Hair follicular keratinocyte (primary cell): ENCODE measurements around a stretch of chr6.

- RAMPAGE, long total RNA, result no peak
Measured at GRCh38 chr6:4446954-4447432, 311.6 kb upstream of the ECI2 start.

- RAMPAGE, long total RNA, result no peak
Measured at GRCh38 chr6:4792976-4793569, 16.9 kb downstream of the CDYL start.

DNA sequence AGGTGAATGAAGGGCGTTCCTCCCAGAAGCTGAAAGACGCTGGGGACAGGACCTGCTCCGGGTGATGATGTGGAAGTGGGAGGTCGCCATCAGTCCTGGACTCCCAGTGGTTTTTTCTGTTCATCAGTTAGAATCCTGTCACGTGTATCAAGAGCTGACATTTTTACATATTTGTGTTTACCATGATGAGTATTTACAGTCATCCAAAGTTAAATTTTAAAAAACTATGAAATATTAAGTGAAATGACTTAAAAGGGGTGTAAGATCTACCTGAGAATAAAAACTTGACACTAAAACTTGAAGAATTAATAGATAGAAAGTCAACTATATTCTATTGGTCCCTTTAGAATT is 7.8 kb upstream of the PPP1R3G start:
- RAMPAGE, long total RNA, result no peak

- RAMPAGE, long total RNA, result no peak
Measured at GRCh38 chr6:5087137-5087924, 2.2 kb downstream of the PPP1R3G start.

GRCh38 chr6:5181512-5182266 is 79.1 kb downstream of the LYRM4 start:
- RAMPAGE, long total RNA, result no peak

DNA sequence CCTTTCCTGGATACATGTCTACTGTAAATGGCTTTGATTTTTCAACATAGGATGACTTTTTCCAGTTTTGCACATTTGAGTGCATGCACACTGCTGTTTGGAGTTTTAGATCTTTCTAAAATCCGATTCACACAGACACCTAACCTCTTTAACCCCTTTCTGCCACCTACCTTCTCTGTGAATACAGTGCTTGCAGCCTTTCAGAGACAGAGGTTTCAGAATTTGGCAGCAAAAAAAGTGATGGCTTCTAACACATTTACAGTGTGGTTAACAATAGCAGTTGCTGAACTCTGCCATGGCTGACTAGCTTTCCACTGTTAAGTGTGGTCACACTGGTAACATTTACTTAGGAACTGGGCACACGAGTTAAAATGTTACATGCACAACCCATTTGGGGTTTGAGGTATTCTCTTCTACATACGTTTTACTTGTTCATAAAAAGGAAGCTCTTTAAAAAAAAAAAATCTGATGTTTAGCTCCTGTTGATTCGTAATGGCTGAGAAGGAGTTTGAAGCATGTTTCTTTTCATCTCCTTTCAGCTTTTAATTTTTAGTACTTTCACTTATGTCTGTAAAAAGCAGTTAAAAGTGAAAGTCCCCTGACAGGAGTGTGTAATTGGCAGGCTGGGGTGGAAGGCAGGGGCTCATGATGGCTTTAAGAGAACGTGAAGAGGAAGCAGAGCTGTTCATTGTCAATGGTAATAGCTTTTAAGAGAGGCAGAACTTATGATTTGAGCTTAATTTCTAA is 245.8 kb downstream of the FARS2 start:
- RAMPAGE, long total RNA, result no peak

DNA sequence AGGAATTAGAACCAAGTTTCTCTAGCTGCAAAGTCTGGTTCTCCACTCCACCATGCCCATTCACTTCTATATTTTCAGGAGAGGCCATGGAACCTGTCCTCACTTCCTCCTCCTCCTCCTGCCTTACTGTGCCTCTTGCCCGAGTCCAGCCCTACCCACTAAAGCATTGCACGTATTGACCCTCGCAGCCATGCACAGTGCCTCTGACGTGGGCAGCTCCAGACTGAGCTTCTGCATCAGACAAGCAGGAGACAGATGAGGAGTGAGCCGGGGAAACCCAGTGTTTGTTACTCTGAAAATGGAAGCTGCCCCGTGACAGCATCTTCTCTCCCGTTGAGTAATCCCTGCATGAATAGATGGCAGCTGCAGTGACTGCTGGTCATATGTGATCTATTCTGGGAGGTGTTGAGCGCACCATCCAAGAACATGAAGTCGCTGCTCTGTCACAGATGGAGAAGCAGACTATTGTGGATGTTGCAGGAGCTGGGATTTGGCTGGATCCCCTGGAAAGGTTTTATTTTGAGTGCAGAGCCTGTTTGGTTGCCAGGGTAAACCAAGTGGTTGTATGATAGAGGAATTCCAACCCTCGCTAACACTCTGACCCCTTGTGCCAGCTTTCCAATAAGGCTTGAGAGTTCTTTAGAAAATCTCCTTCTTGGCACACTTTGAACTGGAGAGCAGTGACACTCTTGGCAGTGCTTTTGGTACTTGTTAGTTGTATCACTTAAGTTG is 242.3 kb downstream of the NRN1 start:
- RAMPAGE, long total RNA, result no peak

DNA sequence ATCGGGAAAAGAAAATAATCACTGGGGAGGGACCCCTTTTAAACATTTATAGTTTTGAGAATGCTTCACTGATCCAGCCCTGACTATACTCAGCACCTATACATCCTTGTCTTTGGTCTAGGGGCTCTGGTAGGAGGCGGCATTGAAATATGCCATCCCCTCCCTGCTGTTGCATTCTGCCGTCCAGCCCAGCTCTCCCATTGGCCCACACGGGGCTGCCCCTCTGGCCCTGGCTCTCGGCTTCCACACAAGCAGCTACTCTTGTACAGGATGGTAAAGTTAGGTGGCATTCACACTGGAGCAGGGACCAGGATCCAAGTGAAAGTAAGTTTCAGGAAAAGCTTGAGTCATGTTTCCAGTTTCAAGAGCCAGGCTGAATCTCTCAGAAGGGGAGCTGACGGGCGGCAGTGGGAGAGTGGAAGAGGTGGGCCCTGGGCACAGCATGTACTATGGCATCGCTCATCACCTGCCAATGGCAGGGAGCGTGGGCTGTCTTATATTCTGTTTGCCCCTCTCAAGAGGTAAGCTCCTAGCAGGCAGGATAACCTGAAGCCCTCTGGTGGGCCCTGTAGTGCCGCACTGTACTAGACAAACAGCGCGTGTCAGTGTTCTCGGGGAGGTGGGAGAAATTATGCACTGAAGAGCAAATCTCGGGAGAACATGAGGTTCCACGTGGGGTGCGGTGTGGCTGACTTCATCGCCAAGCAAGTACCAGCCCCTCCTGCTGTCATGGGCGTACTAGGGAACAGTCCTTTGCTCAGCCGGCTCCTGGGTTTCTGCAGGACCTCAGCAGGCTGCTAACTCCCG is 241.5 kb downstream of the NRN1 start:
- RAMPAGE, long total RNA, result no peak

DNA sequence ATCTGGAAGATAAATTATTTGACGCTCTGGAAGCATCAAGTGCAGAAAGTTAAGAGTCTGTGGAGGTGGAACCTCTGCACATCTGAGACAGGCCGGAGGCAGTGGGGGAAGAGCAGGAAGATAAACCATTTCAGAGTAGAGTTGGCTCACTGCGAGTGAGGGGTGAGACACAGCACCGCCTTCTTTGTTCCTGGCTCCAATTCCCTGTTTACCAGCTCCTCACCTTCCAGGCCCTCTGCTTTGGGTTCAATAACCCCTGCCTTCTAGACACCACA is 141.4 kb upstream of the NRN1 start:
- RAMPAGE, long total RNA, result no peak

DNA sequence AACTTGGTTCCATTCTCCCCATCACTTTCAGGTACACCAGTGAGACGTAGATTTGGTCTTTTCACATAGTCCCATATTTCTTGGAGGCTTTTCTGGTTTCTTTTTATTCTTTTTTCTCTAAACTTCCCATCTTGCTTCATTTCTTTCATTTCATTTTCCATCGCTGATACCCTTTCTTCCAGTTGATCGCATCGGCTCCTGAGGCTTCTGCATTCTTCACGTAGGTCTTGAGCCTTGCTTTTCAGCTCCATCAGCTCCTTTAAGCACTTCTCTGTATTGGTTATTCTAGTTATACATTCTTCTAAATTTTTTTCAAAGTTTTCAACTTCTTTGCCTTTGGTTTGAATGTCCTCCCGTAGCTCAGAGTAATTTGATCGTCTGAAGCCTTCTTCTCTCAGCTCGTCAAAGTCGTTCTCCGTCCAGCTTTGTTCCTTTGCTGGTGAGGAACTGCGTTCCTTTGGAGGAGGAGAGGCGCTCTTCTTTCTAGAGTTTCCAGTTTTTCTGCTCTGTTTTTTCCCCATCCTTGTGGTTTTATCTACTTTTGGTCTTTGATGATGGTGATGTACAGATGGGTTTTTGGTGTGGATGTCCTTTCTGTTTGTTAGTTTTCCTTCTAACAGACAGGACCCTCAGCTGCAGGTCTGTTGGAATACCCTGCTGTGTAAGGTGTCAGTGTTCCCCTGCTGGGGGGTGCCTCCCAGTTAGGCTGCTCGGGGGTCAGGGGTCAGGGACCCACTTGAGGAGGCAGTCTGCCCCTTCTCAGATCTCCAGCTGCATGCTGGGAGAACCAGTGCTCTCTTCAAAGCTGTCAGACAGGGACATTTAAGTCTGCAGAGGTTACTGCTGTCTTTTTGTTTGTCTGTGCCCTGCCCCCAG is 130.4 kb downstream of the F13A1 start:
- RAMPAGE, long total RNA, result no peak

GRCh38 chr6:6390589-6391241 is 70.3 kb upstream of the F13A1 start:
- RAMPAGE, long total RNA, result no peak

GRCh38 chr6:6395896-6396191 is 75.4 kb upstream of the F13A1 start:
- RAMPAGE, long total RNA, result no peak

GRCh38 chr6:6699902-6701113 is 111.8 kb downstream of the LY86 start:
- RAMPAGE, long total RNA, result no peak

- RAMPAGE, long total RNA, result no peak
Measured at GRCh38 chr6:6736619-6737624, 148.4 kb downstream of the LY86 start.

DNA sequence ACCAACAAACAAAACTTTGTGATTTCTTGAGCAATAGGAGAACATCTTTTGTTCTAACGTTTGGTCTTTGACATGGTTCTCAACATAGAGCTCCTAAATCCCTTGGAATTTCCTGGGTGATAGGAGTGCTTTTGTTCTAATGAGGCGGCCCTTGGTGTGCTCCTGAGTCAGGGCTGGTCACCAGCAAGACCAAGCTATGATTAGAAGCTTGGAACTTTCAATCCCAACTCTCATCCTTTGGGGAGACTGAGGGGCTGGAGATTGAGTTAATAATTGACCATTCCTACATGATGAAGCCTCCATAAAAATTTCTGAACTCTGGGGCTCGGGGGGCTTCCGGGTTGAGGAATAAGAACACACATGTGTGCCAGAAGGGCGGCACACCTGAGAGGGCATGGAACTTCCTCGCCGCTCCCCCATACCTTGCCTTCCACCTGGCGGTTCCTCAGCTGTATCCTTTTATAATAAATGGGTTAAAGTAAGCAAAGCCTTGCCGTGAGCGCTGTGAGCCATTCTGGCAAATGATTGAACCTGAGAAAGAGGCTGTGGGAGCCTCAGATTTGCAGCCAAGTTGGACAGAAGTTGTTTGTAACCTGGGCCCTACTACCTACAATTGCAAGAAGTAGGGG is 164.7 kb downstream of the LY86 start:
- RAMPAGE, long total RNA, result no peak

GRCh38 chr6:6758775-6759799 is 170.6 kb downstream of the LY86 start:
- RAMPAGE, long total RNA, result no peak

DNA sequence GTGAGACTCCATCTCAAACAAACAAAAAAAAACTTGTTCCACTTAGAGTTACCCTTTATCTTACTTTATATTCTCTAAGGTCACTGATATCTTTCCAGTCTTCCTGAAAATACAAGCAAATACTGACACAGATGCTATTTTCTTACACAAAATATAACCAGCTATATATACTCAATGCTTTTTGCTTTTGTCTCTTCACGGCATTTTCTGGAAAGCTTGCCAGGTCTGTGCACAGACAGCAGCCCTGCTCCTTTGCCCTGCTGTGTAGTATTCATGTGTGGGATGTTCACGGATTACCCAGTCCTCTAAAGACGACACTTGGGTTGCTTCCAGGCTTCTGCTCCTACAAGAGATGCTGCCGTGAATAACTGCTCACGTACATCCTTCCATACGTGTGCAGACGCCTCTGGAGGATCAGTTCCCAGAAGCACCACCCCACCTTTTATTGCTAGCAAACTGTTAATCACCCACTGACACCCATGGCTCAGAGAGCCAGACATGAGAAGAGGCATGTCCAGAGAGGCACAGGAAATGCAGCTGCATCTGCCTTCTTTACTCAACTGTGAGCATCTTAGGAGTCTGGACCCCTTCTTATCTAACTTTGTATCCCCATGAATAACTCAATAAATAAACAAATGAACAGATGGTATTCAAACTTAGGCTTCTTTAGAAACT is 229.0 kb upstream of the RREB1 start:
- RAMPAGE, long total RNA, result no peak

DNA sequence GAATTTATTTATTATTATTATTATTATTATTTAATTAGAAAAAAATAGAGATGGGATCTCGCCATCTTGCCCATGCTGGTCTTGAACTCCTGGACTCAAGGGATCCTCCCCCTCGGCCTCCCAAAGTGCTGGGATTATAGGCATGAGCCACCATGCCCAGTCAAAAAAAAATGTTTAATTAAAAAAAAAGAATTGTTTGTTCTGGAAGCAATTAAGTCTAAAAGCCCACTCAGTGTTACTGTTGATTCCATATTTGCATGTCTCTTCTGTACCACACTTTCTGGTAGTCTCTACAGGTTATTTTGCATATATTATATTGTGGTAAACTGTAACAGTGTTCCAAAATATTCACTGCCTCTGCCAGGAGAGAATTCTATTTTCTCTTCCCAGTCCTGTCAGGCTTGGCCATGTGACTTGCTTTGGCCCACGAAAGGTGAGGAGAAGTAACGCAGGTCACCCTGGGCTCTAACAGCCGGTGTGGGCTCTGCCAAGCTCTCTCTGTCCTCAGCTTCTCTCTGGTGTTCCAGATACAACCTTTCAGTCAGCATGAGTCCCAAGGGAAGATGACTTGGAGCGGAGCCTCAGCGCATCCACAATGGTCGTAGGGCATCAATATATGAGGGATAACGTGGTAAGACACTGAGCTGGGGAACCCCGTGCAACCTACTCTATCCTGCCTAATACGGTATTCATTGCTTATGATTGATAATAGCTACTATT is 113.1 kb upstream of the RREB1 start:
- RAMPAGE, long total RNA, result no peak

DNA sequence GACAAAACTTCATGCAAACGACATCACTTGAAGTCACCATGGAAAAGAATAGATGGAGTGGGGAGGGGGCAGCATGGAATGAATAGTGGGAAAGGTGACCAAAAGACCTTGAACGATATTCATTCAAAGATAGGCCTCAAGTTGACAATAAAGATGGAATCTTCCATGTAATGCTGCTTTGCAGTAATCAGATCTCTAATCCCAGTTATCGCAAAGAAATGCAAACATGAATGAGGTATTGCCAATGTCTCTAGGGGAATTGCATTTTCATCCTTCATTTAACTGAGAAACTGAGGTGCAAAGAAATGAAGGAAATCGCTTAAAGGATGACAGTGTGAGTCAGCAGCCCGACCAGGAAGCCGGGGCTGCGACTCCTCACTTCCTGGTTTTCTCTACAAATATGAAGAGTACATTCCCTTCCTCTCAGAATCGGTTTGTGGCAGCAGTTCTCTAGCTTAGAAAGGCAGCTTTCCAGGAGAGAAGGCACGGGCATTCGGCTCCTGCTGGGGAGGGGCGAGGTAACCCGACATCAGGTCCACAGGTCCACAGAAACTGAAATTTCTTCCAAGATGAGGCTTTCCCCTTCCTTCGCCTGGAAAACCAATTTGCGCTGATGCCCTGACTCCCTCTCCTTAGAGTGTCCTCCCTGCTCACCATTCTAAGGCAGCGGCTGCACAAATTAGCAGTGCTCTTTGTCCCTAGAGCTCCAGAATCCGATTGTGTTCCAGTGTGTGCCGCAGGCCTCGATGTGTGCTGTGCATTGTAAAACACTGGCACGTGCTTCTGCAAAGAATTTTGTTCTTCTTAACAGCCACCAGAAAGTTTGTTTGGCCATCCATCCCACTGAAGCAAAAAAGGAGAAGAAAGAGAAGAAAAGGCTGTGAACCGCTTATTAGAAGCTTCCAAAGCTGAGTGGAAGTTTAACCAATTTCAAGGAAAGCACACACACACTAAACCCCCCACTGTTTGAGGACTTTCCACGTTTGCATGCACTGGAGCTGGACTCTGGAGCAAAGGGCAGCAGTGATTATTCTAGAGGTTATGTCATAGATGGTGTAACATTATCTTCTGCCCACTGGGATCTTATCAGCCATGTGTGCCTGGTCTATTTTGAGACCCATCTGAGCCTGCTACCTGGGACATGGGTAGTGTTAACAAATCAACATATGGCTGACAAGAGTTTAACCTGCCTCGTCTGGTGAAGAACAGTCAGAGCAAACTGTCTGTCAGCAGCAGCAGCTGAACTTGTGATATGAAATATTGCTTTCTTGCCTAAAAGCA is 65.2 kb upstream of the RREB1 start:
- RAMPAGE, long total RNA, result no peak

GRCh38 chr6:7115249-7115990 is 7.7 kb downstream of the RREB1 start:
- RAMPAGE, long total RNA, result no peak